ENCODE measurements around a stretch of chr15.

- PRO-cap, 3 experiments = no peak in any of the 3 experiments
- RAMPAGE, long total RNA = no peak
- RRBS, 2 experiments = no CpG with 5 or more reads among the region's 8 CpGs
Measured at GRCh38 chr15:92630058-92630508, 25.5 kb downstream of the FAM174B start.

DNA sequence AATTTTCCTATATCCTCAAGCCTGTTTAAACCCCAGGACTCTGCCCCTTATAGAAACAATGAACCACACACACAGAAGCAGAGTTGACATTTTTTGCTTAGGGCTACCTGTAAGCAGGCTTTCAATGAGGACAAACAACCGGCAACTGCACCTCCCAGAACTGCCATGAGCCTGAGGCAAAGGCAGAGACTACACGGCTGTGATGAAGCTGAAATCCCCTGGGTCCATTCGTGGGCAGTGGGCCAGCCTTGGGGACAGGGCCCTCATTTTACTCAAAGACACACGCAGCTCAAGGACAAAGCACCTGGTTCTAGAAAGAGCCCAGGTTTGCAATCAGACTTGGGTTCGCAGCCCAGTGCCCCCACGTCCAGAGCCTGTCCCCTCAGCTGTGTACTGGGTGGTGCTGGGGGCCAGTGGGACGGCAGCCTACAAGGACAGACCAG is 18.0 kb downstream of the FAM174B start:
- PRO-cap, 3 experiments = no peak in any of the 3 experiments
- RAMPAGE, long total RNA = no peak
- RRBS, 2 experiments = no CpG with 5 or more reads among the region's 7 CpGs

DNA sequence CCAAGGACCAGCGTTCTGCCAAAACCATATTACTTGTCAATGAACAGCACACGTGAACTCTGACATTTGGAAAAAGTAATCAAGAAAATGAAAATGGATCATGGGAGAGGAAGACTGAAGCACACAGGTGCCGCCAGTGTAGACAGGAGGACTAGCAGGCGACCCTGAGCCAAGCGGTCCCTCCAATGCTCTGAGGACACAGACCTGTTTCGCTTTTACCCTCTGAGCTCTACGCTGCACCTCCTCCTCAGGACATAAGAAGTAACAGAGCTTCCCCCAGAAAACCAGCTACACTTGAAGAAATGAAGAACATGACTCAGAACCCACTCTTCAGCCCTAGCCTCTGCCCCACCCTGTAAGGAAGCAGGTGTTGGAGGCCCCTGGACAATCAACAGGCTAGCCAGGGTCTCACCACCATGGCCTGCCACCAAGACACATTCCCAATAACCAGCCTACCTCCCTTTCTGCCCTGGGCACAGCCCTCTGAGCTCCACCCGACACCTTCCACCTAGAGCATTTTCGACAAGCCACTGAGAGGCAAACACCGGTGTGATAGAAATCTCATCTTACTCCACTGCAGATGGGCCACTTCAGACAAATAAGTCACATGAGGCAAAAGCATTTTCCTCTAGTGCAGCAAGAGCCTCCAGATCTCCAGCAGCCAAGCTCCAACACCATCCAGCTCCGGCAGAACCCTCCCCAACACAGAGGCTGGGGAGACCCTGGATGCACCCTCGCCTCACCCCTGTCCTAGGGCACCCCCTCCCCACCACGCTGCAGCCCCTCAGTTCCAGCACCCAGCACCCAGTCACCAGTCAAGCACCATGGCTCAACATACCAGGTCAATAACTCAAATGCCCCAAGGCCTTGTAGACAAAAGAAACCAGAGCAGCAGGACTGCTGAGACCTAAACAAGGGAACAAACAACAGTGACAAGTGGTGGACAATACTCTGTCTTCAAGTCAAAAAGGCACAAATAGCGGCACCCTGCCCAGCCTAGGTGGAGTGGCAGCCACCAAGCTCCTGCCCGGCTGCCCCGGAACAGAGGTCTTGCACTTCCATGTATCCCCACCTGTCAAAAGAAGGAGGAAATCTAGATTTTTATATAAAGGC is 11.4 kb downstream of the FAM174B start:
- PRO-cap, 3 experiments = no peak in any of the 3 experiments
- RAMPAGE, long total RNA = no peak
- RRBS, 2 experiments = 92 to 100% methylated on average over 1 of the region's 16 CpGs

DNA sequence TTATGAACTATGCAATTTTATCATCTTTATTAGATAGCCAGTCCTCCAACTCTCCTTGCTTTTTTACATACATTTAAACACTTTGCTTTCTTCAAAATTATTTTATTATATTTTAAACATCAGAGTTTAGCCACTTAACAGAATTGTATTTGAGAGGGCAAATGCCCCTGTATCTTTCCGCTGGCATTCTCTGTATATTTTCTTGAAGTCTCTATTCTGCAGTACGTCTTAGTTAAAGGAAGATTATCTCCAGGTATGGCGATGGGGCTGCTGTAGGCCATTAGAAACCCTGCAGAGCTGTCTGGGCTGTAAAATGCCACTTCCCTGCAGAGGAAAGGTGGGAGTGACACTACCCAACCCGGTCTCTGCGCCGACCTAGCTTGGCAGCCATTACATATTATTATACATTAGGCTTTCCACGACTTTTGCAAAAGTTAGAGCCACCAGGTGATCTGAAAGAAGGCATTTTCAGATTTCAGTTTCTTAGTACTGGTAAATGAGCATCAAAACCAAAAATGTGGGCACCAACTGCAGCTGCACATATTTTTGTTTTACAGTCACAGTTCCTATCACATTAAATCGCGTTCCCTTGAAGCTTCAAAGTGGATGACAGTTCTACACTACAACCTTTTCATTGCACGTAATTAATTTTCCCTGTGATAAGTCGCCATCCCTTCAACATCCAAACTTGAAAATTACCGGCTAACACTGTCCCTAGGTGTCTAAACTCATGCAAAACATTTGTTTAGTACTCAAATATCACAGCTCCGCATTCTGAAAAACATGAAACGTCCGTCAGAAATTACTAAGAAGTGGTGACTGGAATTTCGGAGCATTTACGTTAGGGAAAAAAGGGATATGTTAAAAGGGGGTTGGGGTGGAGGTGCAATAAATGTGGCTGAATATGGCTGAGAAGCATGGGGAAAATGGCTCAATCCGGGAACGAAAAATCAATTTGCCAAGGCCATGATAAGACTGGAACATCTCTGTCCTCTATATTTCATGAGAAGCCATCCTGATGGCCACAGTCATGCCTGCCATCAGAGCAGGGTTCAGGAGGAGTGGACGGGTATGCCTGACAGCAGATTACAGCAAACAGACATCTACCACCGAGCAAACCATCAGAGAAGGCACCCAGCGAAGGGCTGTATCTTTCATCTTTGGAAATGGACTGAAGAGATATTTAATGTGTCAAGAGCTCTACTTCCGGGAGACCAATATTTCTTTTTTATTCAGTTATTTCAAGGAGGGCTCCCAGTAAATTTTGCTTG is 81.3 kb upstream of the CHD2 start:
- PRO-cap, 3 experiments = no peak in any of the 3 experiments
- RAMPAGE, long total RNA = no peak
- RRBS, 2 experiments = 13 to 19% methylated on average over 1 of the region's 23 CpGs

DNA sequence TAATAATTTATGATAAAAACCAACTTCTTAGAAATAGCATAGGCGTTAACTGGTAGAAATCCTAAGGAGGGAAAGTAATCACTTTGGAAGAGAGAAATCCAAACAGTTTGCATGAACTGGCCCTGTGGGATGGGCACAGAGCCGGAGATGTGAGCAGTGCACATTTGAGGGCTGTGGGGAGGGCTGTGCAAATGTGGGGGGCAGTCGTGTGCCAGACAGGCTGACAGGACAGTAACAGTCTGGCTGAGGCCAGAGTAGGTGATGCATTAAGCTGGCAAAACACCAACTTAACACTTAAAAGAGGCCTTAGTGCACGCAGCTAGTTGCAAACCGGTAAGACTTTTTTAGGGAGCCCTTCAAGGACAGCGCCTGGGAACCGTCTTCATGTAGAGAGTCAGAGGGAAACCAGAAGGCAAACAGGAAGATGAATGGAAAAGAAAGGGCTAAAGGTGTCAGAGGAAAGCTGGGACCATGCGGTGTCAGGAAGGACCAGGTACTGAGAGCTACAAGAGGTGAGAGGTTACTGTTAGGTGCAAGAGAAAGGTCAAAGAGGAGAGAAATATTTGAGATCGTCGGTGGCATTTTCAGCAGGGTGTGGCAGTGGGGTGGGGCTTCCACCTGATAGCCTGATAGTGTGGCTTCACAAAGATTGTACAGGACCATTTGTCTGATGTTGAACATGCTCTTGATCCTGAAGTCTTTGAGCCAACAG is 30.1 kb upstream of the CHD2 start:
- PRO-cap, 3 experiments = no peak in any of the 3 experiments
- RAMPAGE, long total RNA = no peak
- RRBS, 2 experiments = no CpG with 5 or more reads among the region's 10 CpGs

DNA sequence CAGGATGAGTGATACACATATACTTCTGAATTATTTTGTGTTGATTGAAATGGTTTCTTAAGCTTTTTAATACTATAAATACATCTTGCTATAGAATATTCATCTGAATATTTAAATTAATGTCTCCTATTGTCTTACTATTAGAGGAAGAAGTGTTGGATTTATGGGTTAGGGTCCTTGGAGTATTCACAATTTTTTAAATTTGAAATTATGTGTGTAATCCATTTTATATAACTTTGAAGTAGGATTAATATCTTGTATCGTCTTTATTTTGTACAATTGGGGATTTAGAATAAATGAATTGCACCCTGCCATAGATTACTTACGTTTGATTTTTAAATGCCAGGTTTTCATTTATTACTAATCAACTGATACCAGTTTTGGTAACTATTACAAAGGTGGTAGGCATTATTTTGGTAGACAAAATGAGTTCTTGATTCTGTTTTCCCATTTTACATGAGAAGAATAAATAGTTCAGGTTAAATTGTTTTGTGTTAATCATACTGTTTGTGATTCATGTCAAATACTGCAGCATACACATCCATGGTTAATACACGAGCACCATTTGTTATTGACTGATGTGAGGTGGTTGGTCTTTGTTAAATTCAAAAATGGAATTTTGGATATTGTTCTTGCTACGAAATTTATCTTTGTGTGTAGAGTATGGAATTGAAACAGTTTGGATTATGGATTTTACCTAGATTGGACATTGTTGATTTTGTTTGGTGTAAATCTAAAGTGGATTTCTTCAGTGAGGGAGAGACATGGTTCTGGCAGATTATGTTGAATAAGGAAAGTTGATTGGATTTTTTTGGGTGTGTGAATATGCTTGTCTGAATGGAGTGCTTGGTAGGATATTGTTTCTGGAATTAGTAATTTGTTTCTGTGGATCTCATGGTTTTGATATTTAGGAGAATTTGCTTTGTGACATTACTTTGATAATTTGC is 1.4 kb upstream of the CHD2 start:
- PRO-cap, 3 experiments = no peak in any of the 3 experiments
- RAMPAGE, long total RNA = no peak
- RRBS, 2 experiments = no CpG with 5 or more reads among the region's 4 CpGs

GRCh38 chr15:92920536-92921217 is 20.6 kb downstream of the CHD2 start:
- PRO-cap, 3 experiments = peak in 2 of 3 experiments; most common plus-strand start chr15:92921049 (in 2); most common minus-strand start chr15:92920931 (in 1)
- RAMPAGE, long total RNA = no peak
- RRBS, 2 experiments = no CpG with 5 or more reads among the region's 5 CpGs

DNA sequence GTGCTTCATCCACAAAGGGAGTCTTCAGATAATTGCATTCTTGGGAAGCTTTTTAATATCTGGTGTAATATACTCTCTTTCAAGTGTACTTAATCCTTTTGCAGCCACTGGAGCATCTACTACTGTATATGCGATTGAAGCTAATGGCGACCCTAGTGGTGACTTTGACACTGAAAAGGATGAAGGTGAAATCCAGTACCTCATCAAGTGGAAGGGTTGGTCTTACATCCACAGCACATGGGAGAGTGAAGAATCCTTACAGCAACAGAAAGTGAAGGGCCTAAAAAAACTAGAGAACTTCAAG is 42.6 kb downstream of the CHD2 start:
- PRO-cap, 3 experiments = no peak in any of the 3 experiments
- RAMPAGE, long total RNA = no peak
- RRBS, 2 experiments = no CpG with 5 or more reads among the region's 2 CpGs

DNA sequence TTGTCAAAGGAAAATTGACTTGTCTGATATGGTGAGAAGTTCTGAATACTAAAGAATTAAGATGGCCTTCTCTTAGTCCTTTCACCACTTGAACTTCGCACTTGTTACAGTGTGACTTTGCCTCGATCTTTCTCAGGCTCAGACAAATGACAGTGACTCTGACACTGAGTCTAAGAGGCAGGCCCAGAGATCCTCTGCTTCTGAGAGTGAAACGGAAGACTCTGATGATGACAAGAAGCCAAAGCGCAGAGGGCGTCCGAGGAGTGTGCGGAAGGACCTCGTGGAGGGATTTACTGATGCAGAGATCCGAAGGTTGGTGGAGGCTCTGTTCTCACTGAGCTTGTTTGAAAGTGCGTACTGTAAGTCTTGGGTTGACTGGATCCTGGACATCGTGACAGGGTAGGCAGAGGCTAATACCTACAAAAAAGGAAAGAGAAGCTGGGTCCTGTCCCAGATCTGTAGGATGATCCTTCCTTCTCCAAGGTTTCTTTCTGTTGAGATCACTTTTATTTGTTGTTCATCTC is 85.3 kb downstream of the CHD2 start:
- PRO-cap, 3 experiments = no peak in any of the 3 experiments
- RAMPAGE, long total RNA = no peak
- RRBS, 2 experiments = no CpG with 5 or more reads among the region's 11 CpGs

- PRO-cap, 3 experiments = no peak in any of the 3 experiments
- RAMPAGE, long total RNA = no peak
- RRBS, 2 experiments = no CpG with 5 or more reads among the region's 8 CpGs
Measured at GRCh38 chr15:92996433-92997158, 92.4 kb downstream of the RGMA start.

- PRO-cap, 3 experiments = no peak in any of the 3 experiments
- RAMPAGE, long total RNA = no peak
- RRBS, 2 experiments = no CpG with 5 or more reads among the region's 5 CpGs
Measured at GRCh38 chr15:93005243-93005556, 83.8 kb downstream of the RGMA start.

DNA sequence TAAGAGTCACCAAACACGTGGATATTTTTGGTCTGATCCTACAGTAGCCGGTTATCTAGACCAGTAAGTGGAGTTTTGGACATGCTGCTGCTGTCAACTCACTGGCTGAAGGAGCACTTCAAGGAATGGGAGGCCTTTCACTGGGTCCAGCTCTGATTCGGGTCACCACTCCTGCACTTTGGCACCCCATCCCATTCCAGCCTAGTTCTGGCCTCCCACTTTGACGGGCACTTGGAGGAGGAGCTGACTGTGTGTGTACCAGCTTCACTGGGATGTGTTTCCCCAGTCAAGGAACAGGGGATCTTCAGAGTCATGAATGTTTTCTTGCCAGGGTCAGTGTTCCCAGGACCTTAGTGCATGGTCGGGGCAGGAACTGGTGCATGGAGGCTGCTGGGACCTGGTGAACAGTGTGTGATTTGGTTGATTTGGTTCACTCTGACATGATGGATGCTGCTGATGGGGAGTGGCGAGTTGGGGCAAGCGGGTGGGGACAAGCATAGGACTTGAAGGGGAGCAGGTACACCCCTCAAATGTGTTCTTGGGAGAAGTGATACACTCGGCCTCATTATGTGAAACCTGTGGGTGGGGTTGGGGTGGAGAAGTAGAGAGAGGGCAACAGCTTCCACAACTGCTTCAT is 64.2 kb downstream of the RGMA start:
- PRO-cap, 3 experiments = no peak in any of the 3 experiments
- RAMPAGE, long total RNA = no peak
- RRBS, 2 experiments = no CpG with 5 or more reads among the region's 8 CpGs

DNA sequence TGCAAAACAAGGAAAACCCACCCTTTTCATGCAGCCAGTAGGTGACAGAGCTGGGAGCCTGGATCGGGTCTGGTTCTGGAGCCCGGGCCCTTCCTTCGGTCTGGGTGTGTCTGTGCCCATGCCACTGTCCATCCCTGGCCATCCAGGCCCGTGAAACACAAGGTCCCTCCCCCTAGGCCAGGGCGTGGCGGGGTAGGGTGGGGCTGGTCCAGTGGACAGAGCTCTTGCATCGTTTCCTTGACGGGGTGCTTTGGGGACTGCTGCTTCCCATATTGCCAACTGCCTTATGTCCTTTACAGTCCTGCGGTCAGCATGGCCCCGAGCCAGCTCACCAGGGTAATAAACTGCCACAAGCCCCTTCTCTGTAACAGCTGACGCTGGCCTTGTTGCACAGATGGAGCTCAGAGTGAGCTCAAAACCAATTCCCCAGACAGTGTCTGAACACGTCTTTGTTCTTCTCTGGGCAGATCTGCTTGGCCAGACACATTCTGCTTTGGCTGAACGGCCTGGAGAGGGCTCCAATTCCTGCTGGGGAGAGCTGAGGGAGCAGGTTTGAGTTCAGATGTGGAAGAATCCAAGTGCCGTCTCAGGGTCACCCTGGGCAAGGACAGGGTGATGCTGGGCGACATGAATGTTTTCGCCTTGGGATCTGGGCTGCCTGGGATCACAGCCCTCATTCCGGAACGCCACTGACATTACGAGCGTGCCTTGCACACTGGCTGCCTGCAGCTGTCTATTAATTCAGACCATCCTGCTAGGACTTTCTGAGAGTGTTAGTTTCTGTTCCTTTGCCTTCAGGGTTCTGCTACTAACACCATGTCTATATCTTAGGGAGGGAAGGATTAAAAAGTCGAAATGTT is 51.5 kb downstream of the RGMA start:
- PRO-cap, 3 experiments = no peak in any of the 3 experiments
- RAMPAGE, long total RNA = no peak
- RRBS, 2 experiments = no CpG with 5 or more reads among the region's 21 CpGs

DNA sequence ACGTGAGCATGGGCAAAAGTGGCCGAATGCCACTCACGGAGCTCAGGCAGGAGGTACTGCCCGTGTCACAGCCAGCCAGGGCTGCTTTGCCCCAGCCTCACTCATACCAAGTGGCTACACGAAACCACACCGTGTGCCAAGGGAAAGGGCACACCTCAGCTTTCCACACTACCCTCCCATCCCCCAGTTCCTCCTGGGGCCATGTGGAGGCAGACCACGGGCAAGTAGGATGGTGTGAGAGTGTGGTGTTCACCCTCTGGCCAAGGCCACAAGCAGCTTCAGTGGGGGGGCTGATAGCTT is 25.2 kb downstream of the RGMA start:
- PRO-cap, 3 experiments = peak in 2 of 3 experiments; most common minus-strand start position 83 of the sequence (in 1)
- RAMPAGE, long total RNA = no peak
- RRBS, 2 experiments = no CpG with 5 or more reads among the region's 7 CpGs

DNA sequence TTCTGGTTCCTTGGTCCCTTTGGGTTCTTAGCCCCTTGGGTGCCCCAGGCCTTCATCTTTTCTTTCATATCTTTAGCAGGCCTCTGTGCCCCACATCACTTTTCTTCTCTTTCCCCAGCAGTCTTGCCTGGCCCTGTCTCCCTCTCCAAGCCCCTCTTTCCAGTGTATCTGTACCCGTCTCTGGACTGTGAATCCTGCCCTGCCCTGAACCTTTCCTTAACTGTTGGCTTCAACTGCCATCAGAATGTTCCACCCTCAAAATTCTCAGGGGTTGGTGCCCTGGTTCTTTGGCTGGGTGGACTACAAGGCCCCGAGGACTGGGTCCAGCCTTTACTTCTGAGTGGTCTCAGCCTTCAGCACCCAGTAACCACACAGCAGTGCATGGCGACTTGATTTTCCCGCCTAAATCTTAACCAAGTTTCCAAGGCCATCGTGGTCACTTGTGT is 333.4 kb upstream of the RGMA start:
- PRO-cap, 3 experiments = no peak in any of the 3 experiments
- RAMPAGE, long total RNA = no peak
- RRBS, 2 experiments = no CpG with 5 or more reads among the region's 5 CpGs

GRCh38 chr15:94030054-94030446 is 201.3 kb upstream of the MCTP2 start:
- PRO-cap, 3 experiments = no peak in any of the 3 experiments
- RAMPAGE, long total RNA = no peak
- RRBS, 2 experiments = no CpG with 5 or more reads among the region's 3 CpGs

- PRO-cap, 3 experiments = peak in 1 of 3 experiments; most common plus-strand start chr15:94075639 (in 1)
- RAMPAGE, long total RNA = no peak
- RRBS, 2 experiments = no CpG with 5 or more reads among the region's 10 CpGs
Measured at GRCh38 chr15:94075083-94075770, 156.1 kb upstream of the MCTP2 start.

GRCh38 chr15:95247366-95247732 is 1016.0 kb downstream of the MCTP2 start:
- PRO-cap, 3 experiments = no peak in any of the 3 experiments
- RAMPAGE, long total RNA = no peak
- RRBS, 2 experiments = no CpG with 5 or more reads among the region's 7 CpGs

- PRO-cap, 3 experiments = no peak in any of the 3 experiments
- RAMPAGE, long total RNA = no peak
- RRBS, 2 experiments = no CpG with 5 or more reads among the region's 9 CpGs
Measured at GRCh38 chr15:95286106-95286766, 1044.3 kb upstream of the NR2F2 start.

GRCh38 chr15:95324420-95325213 is 1005.9 kb upstream of the NR2F2 start:
- PRO-cap, 3 experiments = no peak in any of the 3 experiments
- RAMPAGE, long total RNA = no peak
- RRBS, 2 experiments = no CpG with 5 or more reads among the region's 11 CpGs